ENCODE results near the gene CELA1.

DNA sequence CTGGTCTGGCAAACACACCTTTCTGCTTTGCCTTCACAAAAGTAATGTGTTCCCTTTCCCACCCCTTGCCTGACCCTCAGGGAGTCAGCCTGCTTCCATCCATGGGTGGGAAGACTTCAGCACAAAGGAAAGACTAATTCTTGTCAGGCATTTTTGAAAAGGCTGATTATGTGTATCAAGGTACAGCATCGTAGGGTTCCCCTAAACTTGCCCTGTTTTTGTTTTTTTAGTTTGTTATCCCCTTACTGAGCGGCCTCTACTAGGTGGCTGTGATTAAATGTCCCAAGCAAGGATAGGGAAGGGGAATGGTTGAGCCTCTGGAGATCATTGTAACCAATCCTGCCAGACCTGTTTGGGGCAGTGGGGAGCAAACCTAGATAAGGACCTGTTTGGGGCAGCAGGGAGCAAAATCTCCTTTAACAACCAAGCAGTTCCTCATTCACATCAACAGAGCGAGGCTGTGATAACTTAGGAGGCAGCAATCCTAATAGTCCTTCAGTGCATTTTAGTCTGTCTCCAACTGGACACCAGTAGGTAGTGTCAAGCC is 22.2 kb downstream of the TMBIM6 start:
- PRO-cap = no peak

DNA sequence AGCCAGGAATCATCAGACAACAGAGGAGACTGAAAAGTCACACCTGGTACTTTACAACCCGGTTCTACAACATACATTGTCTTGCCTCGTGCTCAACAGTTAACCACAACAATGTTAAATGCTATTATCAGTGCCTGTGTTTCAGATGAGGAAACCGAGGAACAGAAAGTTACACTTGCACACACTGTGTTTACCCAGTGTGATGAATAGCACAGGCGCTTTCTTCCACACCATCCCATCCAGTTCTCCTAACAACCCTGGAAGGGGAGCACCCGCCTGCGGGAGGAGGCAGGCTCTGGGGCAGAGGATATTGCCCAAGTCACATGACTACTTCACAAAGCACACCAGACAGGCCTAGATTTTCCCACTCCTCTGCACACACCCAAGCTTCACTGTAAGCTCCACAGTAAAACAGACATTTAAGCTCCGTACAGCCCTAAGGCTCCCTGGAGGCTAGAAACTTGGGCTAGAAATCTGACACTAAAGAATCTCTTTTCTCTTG is 21.8 kb downstream of the NCKAP5L start:
- PRO-cap = no peak

DNA sequence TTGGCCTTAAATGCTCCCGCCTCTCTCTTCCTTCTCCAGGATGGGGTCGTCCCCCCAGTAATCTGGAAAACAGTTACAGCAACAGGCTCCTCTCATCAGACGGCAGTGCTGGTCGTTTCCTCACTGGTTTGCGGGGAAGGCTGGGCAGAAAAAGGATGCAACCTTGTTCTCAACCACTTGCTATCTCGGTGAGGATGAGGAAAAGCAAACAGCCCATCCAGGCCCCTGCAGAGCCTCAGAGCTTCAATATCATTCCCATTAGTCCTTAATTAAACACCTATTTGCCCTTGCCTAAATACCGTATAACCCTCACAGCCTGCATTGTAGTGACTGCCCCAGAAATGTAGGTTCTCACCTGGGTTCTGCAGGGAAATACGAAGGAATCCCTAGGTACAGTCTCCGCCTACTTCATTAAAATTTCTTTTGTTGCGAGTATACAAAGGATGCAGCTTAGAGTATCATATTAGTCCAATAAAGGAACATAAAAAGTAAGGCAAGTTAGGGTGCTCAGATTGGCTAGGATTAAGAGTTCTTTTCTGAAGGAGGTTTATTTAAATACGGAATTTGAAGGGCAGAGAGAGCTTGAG is 776 bp upstream of the NCKAP5L start:
- PRO-cap = no peak

DNA sequence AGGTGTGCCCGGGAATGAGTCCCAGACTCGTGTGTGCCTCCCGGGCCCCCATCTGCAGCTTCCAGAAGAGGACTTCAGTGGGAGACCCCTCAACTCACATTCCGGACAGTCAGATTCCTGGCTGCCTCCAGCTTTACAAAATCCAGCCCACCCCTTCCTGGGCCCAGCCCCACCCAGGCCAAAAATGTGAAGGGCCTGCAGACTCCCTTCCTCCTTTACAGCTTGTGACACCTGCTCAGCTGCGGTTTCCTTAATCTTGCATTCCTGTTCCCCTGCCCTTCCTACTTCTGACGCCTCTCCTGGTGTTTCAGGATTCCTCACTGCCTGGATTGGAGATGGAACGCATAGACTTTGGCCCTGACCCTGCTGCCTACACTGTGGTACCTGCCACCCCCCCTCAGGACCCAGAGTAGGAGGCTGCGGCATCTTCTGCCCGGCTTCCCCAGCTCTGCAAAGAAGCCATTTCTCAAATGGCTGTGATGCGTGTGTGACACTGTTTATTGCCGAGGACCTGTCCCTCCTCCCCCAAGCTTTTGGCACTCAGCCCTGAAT is 24.7 kb upstream of the BCDIN3D start:
- PRO-cap = no peak

DNA sequence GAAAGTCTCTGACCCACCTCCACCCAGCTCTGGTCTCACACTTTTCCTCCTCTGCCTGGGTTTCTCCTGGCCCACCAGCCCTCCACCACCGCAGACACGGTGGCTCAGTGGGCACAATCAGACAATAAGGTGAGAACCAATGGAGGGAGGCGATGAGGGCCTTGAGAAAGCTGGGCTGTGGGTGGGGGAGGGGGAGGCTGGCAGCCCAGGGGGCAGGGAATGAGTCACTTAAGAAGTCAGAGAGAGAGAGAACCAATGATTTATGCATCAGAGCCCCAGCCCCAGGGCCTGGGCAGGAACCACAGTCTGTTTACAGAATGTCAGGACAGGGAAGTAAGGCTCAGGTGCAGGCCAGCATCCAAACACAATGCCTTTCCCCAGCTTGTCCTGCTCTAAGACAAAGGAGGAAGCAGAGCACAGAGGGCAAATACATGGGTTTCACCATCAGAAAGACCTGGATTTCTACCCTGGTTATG is 9.4 kb downstream of the FAIM2 start:
- PRO-cap = no peak

DNA sequence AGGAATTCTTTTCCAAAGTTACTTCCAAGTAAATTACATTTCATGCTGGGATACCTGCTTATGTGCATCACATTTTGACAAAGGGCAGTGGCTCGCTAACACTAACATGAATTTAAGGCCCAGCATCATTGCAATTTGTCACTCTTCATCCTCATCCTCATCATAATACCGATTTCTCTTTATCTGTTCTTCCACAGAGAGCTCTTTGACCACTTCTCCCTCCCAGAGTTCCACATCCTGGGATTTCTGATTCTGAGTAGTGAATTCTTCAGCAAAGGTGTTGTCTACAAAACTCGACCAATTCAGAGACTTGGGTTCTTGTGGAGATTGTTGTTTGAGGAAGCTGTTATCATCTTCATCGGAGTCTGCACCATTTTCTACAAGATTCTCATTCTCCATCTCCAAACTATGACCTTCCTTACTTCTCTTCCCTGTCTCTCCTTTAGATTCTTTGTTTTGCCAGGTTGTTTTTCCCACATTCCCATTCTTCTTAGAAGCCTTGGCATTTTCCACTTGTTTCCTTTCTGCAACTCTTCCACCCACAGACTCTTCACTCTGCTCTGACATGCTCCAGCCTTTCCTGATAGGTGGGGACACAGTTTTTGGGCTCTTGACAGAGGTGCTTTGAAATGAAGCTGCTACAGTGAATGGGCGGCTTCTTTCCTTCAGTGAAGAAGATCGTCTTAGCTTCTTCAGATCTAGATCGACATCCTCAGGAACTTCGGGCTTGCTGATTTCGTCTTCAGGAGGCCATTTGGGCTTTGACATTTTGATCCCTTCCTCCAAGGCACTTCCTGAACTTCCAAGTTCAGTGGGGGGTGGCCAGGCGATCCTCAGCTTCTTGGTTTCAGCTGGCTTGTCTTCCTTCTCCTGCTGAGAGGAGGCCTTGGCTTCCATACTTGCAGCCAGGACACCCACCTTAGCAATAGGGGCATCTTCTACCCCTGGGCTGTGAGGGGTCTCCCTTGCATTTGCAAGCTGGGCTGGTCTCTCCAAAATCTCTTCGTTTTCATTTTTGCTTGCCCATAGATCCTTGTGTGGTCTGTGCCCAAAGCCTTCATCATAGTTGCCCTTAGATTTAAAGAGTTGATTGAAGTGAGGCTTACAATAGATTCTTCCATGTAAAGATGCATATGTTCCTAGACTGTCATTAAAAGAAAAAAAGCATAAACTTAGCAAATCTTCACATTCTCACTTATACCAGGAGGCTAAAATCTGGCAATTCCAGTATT is 10.2 kb upstream of the CERS5 start:
- PRO-cap = no peak

- PRO-cap = no peak
Measured at GRCh38 chr12:50249751-50250173, 33.6 kb downstream of the LIMA1 start.

DNA sequence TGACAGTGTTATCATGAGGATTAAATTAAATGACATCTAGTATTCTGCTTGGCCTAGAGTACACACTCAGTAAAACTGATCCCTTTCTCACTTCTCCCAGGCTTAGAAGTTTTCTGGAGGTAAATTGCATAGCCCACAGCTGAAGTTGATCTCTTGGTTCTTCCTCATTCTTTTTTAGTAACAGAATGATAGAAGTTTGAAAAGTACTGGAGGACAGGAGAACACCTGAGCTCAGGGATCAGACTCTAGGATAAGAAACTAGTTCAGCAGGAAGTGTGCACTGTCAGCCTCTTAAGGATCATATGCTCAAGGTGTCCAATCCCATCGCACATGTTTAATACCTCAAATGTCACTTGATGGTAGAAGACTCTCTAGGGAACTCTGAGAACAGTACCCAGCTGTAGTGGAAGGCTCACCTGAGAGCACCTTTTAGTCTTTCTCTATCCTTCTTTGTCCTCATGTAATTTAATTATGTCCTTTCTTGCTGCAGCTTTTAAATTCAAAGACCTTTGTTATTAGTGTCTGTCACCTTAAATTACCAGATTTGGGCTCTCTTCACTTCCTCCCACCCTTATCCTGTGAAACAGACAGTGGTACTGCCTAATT is 14.7 kb upstream of the LIMA1 start:
- PRO-cap = no peak

DNA sequence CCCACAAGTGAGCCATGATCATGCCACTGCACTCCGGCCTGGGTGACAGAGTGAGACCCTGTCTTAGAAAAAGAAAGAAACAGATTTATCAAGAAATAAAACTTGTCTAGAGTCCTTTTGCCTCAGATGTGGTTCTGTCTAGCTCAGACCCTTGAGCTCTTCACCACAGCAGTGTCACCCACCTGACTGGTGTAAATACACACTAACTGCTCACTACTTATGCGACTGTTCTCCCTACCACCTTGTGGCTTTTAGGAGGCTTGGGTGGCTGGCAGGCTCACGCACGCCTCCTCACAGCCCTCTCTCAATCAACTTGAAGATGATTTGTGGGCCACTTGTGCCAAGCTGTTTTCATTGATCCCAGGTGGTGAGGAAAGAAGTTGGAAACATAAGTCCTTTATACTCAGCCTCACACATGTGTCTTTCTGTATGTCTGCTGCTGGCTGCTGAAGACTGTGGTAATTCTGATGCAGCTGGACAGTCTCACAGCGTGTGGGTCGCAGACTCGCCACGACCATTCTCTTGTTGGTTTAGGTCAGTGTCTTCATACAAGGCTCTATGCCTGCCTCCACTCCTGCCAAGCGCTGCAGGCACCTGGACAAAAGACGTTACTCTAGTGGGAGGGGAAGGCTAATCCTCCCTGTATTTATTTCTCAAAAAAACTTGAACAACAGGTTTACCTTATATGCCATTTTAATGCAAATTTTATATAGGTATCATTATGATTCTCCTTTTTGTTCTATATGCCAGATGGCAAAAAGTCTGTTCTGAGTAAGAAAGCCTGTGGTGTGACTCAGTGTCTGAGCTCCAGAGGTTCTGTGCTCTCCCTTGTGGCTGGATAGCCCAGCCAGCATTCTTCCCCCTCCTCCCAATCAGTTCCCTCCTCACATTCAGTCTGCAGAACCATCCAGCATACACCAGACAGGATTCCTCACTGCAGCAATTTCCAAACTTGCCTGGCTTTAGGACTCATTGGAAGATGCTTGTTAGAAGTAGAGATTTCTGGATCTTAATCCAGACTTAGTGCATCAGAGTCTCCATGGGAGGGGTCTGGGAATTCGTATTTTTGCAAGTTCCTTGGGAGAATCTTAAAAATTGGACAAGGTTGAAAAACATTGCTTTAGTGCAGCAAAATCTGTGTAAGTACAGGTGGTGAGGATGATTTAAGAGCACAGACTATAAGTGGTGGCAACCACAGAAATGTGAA is 115.6 kb downstream of the DIP2B start:
- PRO-cap = no peak

DNA sequence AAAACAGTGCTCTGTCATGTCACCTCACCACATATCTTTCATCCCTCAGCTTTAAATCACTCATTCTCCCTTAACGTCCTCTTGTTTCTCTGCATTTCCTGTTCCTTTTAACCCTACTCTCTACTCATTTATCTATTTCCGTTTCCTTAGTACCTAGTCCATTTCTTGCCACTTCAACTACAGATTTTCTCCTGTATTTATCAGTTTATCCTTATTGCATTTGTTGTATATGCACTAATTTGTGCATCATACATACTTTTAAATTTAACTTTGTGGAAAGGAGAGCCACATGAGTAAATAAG is 120.3 kb downstream of the DIP2B start:
- PRO-cap = no peak

DNA sequence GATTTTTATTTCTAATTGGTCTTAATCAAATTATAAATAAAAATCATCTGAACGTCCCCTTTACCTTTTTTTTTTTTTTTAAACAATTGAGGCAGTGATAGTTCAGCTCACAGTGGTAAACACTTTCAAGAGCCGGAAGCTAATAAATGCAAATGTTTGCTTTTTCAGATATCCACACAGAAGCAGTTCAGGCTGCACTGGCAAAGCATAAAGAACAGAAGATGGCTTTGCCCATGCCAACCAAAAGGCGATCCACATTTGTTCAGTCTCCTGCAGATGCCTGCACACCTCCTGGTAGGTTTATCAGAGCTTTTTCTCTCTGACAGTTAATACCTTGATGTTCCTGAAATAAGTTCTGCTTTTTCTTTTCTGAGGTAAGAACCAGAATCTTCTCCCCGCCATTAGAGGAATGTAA is 103.9 kb upstream of the ATF1 start:
- PRO-cap = no peak

GRCh38 chr12:51022395-51022919 is 3.7 kb downstream of the SLC11A2 start:
- PRO-cap = no peak

DNA sequence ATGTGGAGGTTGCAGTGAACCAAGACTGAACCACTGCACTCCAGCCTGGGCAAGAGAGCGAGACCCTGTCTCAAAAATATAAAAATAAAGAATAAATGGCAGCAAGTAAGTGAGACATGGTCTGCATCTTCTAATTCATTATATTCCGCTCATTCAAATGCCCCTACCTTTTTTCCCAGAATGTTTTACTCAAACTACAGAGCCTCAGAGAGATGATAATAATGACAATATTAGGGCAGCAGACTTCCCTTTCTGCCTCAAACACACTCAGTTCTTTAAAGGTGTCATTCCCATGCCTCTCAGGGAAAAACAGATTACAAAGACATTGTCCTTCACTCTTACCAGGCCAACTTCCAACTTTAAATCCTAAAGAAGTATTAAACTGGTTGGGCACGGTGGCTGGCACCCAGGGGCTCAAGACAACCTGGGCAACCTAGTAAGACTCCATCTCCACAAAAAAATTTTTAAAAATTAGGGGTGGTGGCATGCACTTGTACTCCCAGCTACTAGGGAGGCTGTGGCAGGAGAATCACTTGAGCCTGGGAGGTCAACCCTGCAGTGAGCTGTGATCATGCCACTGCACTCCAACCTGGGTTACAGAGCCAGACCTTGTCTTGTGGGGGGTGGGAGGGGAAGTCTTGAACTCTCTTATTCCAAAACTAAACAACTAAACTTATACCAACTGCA is 2.7 kb downstream of the SLC11A2 start:
- PRO-cap = no peak

- PRO-cap = no peak
Measured at GRCh38 chr12:51051505-51052130, 3.5 kb downstream of the LETMD1 start.

- PRO-cap = no peak
Measured at GRCh38 chr12:51173396-51173618, 372 bp upstream of the TFCP2 start.

DNA sequence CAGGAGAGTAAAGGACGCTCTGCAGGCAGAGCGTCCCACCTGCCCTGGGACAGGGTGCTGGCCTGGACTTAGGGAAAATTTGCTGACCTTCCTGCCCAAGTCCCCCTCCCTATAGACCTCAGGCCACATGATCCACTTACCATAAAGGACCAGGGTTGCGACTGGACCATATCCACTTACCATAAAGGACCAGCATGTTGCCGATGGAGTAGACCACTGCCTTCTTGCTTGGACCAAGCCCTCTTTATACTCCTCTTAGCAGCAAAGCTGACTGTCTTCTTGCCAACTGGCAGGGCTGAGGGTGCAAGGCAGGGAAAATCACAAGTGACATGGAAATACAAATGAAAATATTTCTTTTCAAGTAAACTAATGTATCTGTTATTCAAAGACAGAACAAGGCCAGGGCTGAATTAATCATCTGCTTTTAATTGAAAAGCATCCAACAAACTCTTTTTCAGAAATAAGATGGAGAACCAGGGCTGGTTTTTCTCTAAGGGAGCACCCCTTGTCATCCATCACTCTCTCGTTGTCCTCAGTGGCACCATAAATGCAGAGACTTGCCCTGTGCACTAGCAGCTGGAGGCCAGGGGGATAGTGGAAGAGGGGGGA is at the start of gene CELA1:
Gene CELA1 (minus strand): TSS at position 237 of the 609 bp plus-strand sequence.
- PRO-cap = no peak

- PRO-cap = no peak
Measured at GRCh38 chr12:51391581-51392087, 428 bp upstream of the GALNT6 start.

- PRO-cap = no peak
Measured at GRCh38 chr12:51674976-51675431, 84.0 kb downstream of the SCN8A start.

GRCh38 chr12:51687097-51687812 is 96.2 kb downstream of the SCN8A start:
- PRO-cap = no peak

DNA sequence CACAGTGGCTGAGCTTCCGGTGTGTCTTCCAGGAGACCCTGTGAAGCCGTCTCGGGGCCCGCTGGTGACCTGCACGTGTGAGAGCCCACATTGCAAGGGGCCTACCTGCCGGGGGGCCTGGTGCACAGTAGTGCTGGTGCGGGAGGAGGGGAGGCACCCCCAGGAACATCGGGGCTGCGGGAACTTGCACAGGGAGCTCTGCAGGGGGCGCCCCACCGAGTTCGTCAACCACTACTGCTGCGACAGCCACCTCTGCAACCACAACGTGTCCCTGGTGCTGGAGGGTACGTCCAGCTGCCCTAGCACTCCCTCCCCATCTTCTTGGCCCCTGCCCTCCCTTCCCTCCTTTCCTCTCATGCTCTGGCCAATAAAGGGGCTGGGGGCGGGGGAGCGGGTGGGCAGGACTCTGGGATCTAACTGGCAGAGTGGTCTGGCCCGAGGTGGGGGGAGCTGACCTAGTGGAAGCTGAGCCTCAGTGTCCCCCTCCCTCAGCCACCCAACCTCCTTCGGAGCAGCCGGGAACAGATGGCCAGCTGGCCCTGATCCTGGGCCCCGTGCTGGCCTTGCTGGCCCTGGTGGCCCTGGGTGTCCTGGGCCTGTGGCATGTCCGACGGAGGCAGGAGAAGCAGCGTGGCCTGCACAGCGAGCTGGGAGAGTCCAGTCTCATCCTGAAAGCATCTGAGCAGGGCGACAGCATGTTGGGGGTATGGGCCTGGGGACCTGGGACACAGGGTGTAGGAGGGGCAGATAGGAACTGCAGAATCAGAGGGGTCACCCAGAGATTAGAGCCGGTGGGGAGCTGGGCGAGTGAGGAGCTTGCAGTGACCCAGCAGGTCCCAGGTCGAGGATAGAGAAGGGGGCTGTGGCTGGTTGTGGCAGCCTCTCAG is 6.0 kb downstream of the ACVRL1 start:
- PRO-cap = no peak